ENCODE measurements around the genes SLC26A9 and FAM72A.

GRCh38 chr1:205365793-205366654 is 9.3 kb upstream of the KLHDC8A start:
- PRO-cap, result no peak

- PRO-cap, result no peak
Measured at GRCh38 chr1:205442346-205443028, 13.4 kb downstream of the BLACAT1 start.

DNA sequence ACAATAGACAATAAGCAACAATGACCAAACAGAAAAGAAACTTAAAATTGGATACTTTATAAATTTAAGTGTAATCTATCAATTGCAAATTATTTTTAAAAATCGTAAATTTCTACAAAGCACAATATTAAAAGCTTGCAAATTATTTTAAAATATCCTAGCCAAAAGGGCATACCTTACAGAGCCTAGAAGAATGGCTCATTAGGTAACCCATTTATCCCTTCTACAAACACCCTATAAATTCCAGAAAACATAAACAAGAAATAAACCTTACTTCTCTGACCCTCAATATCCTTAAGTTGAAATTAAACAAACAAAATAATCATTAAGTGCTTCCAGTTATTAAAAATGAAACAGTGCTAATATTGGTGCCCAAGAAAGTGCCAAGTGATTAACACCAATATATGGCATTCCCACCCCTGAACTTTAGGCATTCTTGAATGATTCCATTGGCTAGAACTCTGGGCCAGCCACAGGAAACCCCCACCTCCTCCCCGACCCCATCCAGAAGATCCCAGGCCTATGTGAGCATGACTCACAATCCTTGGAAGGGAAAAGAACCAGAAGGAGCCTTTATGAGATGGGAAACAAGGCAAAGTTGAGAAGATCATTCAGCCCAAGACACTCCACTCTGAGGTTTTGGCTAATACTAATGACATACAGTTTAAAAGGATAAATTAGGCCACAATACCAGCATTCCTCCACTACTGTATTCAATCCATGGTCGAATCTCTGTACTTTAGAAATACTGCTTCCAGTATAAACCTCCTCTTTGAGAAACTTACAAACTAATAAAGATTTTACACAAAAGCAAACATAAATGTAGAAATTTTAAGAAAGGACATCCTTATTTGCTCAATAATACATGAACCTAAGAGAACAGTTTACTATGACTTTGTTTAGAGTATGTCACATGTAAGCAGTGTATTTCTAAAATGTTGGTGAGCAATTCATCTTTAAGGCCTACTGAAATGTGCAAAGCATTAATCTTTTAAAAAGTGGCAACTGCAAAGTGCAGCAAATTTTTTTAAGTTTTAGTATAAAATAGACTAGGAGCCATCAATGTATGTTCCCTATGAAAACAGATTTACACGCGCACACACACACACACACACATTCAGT is 21.8 kb downstream of the ELK4 start:
- PRO-cap, result no peak

GRCh38 chr1:205613029-205613780 is 18.6 kb downstream of the ELK4 start:
- PRO-cap, result no peak

DNA sequence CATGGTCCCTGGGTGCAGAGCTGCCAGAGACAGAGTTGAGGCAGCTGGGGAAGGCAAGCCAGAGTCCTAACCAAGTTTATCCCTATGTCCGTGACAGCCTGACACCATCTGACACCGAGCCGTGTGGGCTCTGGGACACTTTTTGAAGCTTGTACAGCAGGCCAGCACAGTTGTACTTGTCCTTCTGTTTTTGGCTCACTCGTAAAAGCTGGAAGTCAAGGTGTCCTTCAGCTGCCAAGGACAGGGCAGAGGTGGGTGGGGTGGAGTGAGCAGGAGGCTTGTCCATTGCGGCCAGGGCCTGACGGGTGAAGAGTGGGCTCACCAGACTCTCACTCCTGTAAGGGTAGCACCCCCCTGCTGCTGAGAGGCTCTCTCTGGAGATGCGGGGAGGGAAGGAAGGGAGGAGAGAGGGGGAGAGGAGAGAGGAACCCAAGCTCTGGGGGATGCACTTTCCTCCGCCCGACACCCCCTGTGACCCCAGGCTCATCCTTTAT is 28.4 kb downstream of the SLC26A9 start:
- PRO-cap, result bidirectional peak, plus-strand start at position 285 of the sequence, minus-strand start at position 110 of the sequence

DNA sequence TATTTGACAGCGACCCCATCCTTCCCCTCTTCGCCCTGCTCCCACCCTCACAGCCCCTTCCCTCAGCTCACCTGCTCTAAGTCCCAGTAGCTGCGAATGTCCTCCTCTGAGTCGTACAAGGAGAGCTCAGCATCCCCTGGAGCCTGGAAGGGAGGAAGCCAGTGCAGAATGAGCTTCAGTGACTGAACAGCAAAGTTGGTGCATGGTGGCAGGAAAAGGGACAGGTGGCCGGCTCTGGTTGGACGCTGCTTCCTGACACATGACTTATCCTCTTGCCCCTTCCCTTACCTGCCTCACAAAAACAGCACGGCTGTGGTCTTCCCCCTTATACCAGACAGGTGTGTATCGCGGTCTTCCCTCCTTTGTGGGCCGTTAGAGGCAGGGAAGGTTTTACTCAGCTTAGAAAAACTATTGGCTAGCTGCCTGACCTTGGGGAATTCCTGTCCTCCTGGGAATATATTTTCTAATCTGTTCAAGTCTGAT is 26.0 kb downstream of the SLC26A9 start:
- PRO-cap, result unidirectional peak, plus-strand start at position 328 of the sequence; unidirectional peak, minus-strand start at position 366 of the sequence

- PRO-cap, result no peak
Measured at GRCh38 chr1:205943307-205943712, at the start of gene SLC26A9. TSS of gene SLC26A9 (minus strand) at chr1:205943456.

- PRO-cap, result no peak
Measured at GRCh38 chr1:205950047-205950665, 6.9 kb upstream of the SLC26A9 start.

- PRO-cap, result unidirectional peak, plus-strand start at chr1:205988783
Measured at GRCh38 chr1:205988462-205989041, 14.6 kb downstream of the RAB7B start.

- PRO-cap, result no peak
Measured at GRCh38 chr1:206202635-206203032, at the start of gene FAM72A. TSS of gene FAM72A (minus strand) at chr1:206202839.

DNA sequence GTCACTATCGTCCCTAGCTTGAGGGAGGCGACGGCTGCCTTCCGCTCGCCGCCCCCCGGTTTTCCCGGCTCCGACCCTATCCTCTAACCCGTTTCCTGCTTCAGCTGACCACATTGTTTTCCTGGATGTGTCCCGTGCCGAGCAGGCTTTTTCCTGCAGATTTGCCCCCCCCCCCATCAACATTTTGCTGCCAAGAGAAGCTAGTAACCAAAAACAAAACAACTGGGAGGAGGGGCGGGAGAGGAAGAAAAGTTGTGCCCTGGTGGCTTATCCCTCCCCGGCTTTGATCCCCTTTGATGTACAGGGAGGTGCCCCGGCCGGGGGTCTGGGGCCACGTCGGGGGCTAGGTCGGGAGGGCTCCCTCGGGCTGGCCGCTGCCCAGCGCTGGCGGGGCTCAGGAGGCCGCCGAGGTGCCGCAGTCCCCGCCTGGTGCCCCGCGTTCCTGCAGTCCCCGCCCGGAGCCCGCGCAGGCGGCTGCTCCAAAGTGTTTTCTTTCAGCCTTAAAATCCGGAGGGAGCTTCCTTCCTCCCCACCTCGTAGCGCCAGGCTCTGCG is 1.5 kb downstream of the SRGAP2 start:
- PRO-cap, result unidirectional peak, minus-strand start at position 444 of the sequence; unidirectional peak, minus-strand start at position 486 of the sequence

DNA sequence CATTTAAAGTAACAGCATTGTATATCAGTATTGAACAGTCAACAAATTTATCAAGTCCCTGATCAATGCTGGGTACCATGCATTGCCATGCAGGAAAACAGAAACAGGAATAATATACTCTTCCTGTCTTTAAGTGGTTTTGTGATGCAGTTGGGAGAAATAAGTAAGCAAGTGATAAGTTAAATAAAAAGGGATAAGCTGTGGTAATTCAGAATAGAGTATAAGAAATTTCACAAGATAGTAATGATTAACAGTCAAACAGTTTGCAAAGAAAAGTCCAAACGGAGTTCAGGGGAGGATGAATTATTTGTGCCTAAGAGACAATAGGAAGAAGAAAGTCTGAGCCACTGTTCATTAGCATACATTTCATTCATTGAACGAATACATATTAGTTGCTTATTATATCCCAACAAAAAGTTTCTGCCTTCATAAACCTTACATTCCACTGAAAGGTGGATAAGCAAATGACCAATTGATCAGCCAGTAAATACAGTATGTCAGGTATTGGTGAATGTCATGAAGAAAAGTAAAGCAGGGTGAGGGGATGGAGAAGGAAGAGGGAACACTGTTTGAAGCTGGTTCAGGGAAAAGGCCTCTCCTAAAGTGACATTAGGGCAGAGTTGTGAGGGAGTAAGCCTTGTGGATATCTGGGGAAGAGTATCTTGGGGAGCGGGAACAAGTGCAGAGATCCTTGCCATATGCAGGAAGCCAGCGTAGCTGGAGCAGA is 38.9 kb upstream of the IKBKE start:
- PRO-cap, result no peak

GRCh38 chr1:206509714-206510267 is 2.5 kb downstream of the RASSF5 start:
- PRO-cap, result no peak

DNA sequence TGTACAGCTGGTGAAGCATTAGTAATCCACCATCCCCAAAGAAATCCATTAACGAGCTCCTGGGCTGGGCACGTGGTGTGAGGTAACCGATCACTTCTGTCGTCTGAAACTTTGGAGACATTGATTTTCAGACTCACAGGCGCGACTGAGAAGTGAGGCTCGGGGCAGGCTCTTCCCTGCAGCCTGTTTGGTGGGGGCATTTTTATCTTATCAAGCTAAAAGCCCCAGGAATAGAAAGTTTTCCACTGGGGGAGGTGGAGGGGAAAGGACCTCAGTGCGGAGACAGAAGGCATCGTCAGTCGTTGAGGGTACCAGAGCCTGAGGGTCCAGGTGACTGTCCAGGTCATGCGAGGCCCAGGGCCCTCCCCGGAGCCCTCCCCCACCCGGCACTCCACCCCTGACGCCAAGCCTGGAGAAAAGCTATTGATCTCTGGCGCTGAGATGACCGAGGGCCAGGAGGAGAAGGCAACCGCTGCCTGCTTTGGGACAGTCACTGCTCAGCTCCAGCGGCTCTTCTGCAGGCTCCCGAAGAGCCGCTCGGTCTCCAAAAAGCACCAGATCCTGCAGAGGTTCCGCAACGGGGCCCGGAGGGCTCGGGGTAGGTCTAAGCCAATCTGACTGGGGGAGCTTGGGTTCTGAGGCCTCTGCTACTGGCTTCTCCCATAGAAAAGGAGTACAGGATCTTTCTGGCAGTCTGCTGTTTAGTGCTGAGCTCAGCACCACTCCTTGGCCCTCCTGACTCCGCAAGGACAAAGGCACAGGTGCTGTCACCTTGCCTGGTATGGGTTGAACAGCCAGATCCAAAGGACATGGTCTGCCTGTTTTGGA is 10.8 kb downstream of the RASSF5 start:
- PRO-cap, result no peak

DNA sequence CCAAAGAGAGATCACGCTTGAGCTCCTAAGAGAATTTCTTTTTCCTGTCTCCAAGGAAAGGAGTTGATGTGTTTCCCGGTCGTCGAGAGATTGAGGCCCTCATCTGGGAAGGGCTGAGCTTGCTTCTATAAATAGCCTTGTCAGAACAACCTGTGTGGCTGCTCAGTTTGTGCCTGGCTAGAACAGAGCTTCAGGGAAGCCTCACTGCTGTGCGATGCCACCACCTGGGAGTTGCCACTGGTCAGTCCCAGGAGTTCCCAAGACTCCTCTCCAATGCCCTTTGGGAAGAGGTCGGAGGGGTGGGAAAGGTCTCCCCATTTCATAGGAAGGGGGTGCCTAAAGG is 52.2 kb downstream of the EIF2D start:
- PRO-cap, result bidirectional peak, plus-strand start at position 180 of the sequence, minus-strand start at position 105 of the sequence

- PRO-cap, result no peak
Measured at GRCh38 chr1:206578066-206578868, 34.0 kb downstream of the EIF2D start.

DNA sequence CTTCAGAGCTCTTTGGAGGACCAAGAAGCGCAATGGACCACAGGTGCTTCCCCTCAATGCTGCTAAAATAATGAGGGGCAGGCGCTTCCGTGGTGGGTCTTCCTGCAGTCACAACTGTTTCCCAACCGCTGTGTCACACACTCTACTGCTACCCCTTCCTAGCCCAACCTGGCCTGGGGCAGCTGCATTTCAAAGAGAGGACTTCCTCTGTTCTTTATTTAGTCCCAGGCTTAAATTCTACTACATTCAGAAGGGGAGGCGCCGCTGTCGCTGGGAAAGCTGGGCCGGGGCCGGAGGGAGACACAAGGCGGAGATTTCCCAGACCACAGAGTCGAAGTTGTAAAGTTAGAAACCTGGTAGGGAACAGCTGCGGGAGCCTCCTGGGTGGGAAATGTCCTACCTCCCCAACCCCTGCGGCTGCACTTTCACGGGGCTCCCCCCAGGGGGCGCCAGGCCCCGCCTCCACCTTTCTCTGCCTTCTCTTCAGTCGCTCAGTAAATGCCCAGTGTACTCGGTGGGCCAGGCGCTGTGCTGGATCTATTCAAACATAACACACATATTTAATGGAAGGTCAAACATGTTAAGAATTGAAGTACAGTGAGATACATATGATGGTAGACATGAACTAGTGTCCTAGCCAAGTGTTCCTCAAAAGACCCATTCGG is 23.0 kb downstream of the DYRK3 start:
- PRO-cap, result bidirectional peak, plus-strand start at position 245 of the sequence, minus-strand start at position 116 of the sequence; bidirectional peak, plus-strand start at position 486 of the sequence, minus-strand start at position 392 of the sequence

GRCh38 chr1:206685173-206686123 is 743 bp downstream of the MAPKAPK2 start:
- PRO-cap, result bidirectional peak, plus-strand start at chr1:206685699, minus-strand start at chr1:206685589; bidirectional peak, plus-strand start at chr1:206686040, minus-strand start at chr1:206685949

DNA sequence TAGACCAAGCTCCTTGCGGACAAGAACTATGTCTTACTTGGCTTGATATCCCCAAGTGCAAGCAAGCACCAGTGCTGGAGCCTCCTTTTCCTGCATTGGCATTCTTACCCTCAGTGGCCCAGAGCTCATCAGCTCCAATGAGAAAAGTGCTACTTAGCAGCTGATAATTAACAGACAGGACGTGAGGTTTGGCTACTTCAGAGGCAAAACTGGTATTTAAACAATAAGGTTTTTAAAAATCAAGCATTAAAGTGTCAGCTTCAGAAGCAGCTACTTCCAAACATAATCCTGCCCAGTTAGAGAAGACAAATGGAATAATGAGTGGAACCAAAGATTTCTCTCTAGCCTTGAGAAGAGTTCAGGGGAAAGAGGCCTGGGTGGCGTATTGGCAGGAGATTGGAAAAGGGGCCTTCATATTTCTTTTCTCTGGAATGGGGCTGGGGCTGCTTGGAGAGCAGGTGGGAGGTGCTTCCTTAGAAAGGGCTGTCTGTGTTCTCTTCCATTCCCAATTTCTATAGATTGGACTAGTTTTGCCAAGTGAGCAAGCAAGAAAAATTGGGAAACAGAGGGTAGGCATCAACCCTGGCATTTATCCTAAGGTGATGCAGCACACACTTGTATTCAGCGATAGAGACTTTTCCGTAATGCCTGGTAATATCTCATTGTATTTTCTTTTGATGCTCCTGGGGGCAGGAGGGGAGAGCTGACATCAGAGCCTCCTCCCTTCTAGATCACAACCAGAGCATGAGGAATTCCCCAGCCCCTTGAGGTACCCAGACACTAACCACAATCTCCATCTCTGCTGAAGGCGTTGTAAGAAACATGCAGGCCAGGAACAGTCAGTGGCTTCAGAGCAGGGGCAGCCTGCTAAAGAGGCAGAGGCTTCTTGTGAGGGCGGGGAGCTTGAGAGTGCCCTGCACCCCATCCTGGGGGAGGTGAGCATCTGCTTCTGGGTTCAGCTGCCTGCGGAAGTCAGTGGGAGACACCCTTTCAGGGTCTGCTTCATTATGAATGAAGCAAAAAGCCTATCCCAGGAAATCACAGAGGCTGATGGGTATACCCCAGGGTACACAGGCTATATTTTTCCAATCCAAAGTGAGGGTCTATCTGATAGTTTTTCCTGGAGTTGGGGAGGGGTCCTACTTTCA is 18.7 kb downstream of the MAPKAPK2 start:
- PRO-cap, result no peak

GRCh38 chr1:206714680-206715109 is 30.0 kb downstream of the MAPKAPK2 start:
- PRO-cap, result no peak